ENCODE measurements around a stretch of chr14.

GRCh38 chr14:106235371-106235804, 709.0 kb downstream of the TMEM121 start:
- RRBS, result no CpG with 5 or more reads among the region's 7 CpGs

GRCh38 chr14:106276140-106276725, 749.9 kb downstream of the TMEM121 start:
- RRBS, result no CpG with 5 or more reads among the region's 6 CpGs

DNA sequence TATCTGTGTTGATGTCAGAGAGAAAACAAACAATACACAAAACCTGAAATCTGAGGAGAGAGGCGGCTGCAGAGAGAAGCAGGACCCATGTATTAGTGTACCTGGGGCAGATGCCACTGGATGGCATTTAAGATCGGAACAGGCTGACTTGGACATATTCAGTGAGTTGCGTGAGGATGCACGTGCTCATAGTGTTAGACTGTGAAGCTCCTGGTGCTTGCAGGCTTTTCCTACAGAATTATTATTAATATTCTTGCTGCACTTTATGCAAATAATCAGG, 810.3 kb downstream of the TMEM121 start:
- RRBS, result no CpG with 5 or more reads among the region's 4 CpGs

- RRBS, result no CpG with 5 or more reads among the region's 2 CpGs
Observed at GRCh38 chr14:106470564-106470979, 944.2 kb downstream of the TMEM121 start.

DNA sequence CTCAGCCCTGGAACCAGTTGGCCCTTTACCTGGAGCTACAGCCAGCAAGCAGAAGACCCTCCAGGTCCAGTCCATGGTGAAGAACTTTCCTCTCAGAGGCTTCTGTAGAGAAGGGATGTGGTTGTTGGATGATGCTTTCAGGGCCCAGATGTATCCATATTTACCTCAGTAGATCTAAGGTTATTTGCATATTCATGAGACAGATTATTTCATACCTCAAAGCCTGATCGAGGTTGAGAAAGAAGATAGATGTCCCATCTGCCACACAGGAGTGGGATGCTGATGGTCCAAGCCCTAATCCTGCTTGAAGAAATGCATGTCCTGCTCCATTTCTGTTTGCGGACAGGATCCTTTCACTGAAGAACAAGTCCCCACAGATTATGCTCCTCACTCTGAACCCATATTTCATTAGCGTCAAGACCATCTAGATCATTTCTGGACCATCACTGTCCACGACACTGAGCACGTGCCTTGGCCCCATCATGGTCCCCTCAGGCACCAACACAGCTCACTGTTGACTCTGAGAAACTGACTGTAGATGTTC, 985.2 kb downstream of the TMEM121 start:
- RRBS, result no CpG with 5 or more reads among the region's 5 CpGs